Renal cortical epithelial cell (primary cell): ENCODE measurements around a stretch of chr13.

DNA sequence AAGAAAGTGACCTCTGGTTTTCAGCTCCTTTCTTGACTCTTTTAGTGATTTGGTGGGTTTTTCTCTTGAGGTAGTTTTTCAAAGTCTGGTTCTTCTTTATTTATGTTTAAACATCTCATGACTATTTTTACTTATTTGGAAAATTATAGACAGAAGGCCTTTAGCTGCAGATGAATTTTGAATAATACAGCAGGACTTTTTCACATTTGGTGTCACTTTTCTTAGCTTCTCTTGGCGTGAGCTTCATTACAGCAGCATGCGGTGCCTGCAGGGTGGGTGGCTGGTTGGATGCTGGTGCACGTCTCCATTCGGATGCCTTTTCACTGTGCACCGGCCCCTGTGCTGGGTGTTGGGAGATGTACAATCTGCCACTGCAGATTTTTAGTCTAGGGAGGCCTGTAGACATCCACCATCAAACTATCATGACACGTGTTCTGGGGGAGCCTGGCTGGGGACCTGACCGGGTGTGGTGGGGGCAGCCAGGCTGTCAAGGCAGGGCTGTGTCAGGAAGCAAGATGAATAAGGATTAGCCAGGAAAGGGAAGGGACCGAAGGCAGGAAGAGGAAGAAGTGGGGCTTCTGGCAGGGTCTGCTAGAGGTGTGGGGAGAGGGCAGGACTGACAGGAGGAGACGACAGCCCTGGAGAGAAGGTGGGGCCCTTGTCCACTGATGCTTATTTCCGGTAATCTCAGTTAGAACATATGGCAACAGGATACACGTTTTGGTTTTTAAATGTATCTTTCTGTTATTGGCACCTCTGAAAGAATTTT, 88.7 kb downstream of the ARHGEF7 start:
- RRBS: no CpG with 5 or more reads among the region's 11 CpGs

DNA sequence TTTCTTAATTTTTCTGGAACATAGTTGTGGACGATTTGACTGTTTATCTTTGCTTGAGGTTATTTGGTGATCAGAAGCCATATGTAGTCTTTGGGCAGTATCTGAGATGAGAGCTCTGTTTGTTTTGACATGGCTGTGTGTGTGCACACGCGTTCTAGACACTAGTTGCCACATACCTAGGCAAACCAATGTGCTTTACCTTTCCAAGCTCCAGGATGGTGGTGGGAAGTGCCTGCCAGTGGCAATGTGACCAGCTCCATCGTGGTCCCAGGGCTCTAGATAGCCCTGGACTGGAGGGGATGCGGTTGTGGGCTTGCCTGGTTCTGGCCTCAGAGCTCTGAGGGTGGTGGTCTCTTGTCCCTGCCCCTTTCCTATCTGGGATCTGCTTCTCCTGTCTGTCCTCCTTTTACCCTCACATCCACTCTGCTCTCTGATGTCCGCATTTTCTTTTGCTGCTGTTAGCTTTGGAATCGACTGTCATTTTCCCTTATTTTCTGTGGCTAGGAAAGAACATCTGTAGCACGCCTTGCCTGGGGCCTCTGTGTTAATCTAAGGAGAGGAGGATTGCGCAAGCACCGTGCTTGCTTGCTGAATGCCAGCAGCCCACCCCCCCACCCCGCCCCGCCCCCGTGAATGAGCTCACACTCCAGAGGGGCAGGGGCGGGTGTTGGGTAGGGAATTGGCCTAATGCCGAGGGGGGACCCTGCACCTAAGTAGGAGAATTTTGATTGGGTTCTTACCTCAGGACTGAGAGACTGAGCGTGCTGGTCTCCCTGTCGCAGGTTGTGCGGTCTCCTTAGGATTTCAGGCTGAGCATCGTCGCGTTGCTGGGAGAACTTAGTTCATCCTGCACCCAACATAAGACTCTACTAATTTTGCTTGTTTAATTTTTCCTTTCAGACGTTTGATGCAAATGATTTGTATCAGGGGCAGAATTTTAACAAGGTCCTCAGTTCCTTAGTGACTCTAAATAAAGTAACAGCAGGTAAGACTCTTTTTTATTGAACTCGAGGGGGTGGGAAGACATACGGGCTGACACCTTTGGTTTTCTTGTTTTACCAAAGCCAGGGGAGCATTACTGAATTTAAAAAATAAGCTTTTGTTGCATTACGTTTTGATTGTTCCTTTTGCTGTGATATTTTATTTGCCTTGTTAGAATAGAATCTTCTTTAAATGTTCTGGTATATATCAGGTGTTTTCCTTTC, 89.7 kb downstream of the ARHGEF7 start:
- RRBS: no CpG with 5 or more reads among the region's 25 CpGs

- RRBS: no CpG with 5 or more reads among the region's 15 CpGs
Observed at GRCh38 chr13:111278022-111278782, 42.2 kb upstream of the TEX29 start.

GRCh38 chr13:111553089-111553325, 232.6 kb downstream of the TEX29 start:
- RRBS: no CpG with 5 or more reads among the region's 1 CpG

DNA sequence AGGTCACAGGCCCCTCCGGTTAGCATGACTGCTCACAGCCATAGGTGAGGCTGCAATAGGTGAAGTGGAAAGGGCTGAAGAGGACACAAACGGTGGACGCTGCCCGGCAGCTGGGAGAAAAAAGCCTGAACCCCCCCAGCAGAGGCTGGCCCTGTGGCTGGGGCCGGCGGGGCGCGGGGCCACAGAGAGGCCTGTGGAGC, 325.4 kb downstream of the TEX29 start:
- RRBS: 59% methylated on average over 4 of the region's 8 CpGs

DNA sequence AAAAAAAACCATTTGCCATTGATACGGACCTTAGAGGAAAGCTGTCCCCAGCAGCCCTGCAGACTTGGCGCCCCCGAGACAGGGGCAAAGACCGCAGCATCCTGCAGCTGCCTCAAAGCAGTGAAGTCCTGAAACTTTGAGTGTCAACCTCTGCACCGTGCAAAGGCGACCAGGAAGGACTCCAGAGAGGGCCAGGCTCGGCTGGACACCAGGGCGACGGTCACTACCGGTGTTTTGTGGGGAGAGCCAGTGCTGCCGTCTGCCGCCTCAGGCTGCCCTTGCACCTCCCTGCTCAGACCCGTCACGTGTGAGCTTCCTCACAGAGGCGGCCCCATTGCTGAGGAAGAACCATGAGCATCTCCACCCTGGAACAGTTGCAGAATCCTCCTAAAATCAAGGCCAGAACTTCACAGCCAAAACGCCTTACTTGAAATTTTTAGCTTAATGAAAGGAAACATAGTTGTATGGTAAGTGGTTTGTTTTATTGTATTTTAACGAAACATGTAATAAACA, 146.6 kb upstream of the SPACA7 start:
- RRBS: no CpG with 5 or more reads among the region's 17 CpGs

DNA sequence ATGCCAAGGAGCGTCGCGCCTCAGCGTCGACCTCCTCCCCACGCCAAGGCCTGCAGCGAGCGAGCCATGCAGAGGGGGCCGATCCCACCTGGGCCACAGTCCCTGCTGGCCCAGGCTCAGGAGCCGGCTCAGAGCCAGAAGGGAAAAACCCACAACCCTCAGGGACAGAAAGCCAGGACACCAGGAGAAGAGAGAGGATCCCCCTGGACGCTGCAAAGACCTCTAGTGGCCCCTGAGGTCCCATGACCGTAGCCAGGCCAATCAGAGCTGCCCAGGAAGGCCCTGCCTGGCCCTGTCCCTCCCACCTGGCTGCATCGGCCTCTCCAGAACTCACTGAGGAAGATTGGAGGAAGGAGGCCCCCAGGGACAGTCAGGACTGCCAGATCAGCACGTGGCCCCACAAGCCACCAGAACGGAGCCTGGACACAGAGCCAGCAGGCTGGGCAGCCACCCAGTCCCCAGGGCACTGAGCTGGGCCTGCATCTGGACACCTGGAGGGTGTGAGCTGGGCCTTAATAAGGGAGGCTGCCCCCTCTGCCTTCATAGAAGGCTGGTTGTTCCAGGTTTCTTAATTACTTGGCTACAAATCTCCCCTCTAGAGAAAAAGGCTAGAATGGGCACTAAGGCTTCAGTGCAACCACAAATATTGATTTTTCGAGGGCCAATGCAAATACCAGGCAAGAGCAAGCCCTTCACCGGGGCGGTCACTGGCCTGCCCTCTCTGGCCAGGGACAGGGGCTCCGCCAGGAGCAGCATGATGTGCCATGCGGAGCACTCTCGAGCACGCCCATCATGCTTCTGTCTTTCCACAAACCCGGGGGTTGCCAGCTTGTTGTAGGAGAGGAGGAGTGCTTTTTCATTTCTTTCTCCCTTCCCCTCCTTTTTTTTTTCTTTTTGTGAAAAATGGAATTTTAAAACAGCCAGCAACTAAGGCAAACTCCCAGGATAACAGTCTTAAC, 128.0 kb upstream of the SPACA7 start:
- RRBS: no CpG with 5 or more reads among the region's 23 CpGs

DNA sequence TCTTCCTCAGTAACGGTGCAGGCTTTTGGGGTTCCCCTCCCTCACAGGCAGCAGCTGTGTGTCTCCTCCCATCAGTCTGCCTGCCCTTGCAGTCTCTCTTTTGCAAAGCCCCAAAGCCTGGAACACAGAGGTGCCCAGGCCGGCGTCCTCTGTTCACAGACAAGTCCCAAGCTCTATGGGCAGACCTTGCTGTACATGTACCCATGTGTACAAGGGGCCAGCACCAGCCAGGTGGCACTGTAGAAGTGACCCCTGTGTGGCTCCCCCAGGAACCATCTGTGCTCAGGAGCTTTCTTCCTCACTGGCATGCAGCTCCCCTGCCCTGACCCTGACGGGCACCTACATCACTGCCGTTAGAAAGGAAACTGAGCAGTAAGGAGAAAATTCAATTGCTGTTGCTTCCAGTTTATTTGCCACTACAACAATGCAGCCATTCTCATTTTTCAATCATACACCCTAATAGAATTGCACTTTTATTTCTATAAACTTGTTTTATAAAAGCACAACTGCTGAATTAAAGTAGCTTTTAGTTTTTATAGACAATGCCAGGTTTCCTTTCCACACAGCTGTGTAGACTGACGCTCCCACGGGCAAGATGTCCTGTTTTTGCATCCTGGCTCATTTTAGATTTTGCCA, 60.1 kb downstream of the TUBGCP3 start:
- RRBS: no CpG with 5 or more reads among the region's 7 CpGs

DNA sequence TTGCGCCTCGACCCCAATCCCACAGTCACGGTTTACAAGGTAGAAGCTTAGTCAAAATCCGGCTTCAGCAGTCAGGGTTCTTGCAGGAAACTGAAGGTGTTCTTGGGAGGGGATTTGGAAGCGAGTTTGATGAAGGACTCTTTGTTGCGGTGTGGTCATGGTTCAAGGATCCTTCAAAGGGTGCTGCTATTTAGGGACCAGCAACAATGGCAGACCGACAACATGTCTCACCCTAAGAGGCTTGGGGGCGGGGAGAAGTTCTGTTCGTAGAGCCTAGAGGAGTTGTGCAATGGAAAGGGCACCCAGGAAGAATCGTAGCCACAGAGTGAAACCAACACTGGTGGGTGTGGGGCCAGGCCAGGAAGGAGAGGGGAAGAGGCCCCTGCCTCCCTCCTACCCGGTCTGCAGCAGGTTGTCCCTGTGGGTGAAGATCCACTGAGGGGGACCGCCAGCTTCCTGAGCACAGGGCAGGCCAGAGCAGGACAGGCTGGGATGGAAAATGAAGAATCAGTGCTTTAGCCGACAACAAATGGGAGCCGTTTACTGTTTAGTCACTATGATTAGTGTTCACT, 1.4 kb upstream of the ATP11A start:
- RRBS: no CpG with 5 or more reads among the region's 14 CpGs

- RRBS: no CpG with 5 or more reads among the region's 24 CpGs
Observed at GRCh38 chr13:112700782-112701404, 11.1 kb downstream of the ATP11A start.

DNA sequence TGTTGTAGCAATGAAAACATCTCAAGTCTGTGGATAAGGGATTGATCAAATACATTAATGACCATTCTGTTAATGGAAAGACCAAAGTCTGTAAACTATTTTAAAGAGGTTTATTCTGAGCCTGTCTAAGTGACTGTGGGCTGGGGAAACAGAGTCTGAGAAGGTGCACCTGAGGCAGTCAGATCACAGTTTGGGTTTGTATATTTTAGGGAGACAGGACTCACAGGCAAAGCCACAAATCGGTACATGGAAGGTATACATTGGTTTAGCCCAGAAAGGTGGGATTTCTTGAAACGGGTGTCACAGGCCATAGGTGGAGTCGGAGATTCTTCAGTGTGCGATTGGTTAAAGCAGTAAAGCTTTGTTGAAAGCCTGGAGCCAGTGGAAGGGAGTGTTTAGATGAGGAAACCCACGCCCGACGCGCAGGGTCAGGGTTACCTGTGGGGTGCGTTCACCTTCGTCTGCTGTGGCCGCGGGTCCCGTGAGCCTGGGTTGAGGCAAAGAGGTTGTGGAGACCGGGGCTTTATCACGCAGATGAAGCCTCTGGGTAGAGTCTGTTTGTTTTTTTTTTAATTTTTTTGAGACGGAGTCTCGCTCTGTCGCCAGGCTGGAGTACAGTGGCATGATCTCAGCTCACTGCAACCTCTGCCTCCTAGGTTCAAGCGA, 30.3 kb downstream of the ATP11A start:
- RRBS: no CpG with 5 or more reads among the region's 19 CpGs

- RRBS: no CpG with 5 or more reads among the region's 18 CpGs
Observed at GRCh38 chr13:112850755-112851497, 118.1 kb upstream of the MCF2L start.

GRCh38 chr13:112891279-112892029, 77.6 kb upstream of the MCF2L start:
- RRBS: no CpG with 5 or more reads among the region's 32 CpGs

GRCh38 chr13:112895012-112895461, 74.0 kb upstream of the MCF2L start:
- RRBS: no CpG with 5 or more reads among the region's 19 CpGs

DNA sequence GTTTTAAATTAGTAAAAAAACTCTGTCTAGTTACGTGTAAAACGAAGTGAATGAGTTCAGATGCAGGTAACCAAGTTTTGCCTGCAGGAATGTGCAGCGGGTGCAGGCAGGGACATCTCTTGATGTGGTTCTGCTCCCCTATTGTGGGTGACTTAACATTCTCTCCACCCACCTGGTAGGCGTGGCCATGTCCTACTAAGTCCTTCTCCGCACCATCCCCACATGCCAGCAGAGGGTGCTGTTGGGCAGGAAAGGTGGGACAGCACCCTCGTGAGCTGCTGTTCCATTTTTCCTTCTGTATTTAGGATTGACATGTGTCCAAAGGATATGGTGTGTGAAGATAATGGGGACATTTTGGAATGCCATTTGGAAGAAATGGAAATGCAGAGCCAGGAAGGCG, 26.4 kb upstream of the MCF2L start:
- RRBS: no CpG with 5 or more reads among the region's 7 CpGs

- RRBS: no CpG with 5 or more reads among the region's 38 CpGs
Observed at GRCh38 chr13:112957902-112959184, 10.7 kb upstream of the MCF2L start.

DNA sequence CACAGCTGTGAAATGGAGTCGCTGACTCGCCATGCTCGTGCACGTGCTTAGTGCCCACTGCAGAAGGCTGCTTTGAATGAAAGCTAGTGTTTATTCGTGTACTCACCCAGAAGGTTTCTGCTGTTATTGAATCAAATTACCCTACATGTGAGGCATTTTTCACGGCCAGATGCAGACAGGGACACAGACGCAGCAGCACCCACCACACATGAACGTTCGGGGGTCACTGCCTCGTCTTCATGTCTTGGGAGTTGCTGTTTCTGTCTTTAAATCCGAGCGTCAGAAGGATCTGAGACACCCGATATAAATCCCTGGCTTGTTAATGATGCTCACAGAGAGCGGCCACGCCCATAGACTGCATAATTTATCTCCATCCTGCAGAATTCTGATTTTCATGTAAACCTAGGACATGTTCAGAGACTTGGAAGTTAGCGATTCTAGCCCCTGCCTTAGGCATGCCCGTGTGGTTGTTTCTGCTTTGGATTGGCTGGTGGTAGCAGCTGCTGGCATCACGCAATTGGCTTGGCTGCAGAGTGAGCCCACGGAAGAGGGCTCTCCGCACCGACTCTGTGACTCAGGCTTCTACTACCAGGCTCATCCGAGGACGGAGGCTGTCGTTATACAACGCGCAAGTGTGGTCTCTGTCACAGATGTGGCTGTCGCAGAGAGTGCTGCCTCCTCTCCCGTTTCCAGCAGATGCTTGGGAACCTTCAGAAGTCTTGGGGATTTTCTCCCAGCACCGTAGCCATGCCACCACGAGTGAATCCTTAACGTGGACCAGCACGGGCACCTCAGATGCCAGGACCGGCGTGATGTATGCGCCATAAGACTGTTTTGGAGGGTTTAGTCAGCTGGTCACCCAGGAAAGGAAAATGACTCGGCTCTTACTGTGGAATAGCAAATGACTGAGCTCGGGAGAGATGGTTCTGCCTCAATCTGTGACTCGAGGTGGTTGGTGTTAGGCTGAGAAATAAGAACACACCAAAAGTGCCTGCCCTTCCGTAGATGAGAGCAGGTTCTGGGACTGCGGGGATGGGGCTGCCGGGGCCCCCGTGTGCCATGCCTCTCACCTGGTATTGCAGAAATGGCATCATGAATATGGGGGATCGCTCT, 61.2 kb upstream of the F7 start:
- RRBS: no CpG with 5 or more reads among the region's 43 CpGs

DNA sequence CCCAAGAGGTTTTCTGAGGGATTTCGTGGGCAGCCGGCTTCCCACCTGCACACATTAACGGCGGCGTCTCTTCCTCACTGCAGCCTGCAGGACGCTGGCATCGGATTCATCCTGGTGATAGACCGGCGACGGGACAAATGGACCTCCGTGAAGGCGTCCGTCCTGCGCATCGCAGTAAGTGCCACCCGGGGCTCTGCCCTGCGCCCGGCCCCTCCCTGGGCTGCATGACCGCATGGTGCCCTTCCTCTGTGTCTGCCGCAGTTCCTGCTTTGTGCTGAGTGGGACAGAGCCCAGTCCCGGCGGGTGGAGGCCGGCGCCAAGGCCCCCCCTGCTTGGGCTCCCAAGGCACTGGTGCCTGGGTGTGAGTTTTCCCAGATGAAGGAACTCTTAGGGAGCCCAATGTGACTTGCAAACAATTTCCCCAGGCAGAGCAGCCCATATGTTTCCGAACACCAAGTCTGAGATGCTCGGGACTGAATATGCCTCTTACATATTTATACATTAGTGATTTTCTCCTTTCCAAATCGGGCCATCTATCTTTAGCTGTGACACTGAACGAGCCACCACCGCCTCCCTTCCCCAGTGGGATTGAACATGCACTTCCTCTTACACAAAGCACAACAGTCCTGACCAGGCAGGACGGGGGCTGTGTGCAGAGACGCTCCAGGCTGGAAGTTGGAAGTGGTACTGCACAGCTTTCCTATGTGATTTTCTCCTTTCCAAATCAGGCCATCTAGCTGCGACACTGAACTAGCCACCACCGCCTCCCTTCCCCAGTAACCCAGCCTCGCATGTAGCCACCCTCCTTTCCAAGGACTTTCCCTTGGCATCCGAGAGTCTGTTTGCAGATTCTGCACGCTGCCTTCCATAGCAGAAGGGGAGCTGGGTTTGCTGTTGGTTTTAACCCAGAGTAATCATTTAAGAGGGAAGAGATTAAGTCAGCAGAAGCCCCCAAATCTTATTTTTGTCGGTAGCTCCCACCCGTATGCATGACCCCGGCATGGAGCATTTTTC, 60.1 kb upstream of the F7 start:
- RRBS: 94% methylated on average over 18 of the region's 39 CpGs

DNA sequence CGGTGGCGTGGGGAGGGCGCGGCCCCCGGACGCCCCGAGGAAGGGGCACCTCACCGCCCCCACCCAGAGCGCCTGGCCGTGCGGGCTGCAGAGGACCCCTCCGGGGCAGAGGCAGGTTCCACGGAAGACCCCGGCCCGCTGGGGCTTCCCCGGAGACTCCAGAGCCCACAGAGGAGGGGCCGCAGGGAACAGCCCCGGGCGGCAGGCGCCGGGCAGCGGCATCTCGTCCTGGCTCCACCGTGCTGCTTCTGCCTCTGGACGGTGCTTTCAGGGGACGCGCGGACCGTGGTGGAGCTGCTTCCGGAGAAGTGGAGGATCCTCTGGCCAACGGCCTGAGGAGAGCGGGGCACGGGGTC, 8.7 kb upstream of the F7 start:
- RRBS: 90% methylated on average over 24 of the region's 33 CpGs

DNA sequence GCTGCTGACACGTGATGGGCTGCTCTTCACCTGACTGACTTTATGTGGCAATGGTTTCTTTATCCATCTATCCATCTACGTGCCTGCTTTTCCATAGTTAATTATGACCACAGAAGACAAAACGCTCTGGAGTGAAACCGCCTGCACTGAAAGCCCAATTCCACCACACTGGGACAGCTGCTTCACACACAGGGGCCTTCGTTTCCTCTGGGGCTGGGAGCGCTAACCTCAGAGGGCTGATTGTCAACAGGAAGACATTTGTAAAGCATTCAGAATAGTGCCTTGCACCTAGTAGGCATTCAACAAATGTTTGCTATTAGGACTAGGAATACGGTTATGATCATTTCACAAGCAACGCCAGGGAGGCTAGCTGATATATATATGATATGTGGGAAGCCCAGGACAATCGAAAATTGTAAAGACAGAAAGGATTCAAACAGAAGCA, 23.4 kb downstream of the PCID2 start:
- RRBS: no CpG with 5 or more reads among the region's 9 CpGs